Aorta (tissue), 1 donor: ENCODE results near the gene PAPOLG.

- PRO-cap: no peak
Measured at GRCh38 chr2:58108023-58108328, 61.4 kb downstream of the VRK2 start.

GRCh38 chr2:58427581-58428094 lies 186.5 kb upstream of the FANCL start:
- PRO-cap: no peak

DNA sequence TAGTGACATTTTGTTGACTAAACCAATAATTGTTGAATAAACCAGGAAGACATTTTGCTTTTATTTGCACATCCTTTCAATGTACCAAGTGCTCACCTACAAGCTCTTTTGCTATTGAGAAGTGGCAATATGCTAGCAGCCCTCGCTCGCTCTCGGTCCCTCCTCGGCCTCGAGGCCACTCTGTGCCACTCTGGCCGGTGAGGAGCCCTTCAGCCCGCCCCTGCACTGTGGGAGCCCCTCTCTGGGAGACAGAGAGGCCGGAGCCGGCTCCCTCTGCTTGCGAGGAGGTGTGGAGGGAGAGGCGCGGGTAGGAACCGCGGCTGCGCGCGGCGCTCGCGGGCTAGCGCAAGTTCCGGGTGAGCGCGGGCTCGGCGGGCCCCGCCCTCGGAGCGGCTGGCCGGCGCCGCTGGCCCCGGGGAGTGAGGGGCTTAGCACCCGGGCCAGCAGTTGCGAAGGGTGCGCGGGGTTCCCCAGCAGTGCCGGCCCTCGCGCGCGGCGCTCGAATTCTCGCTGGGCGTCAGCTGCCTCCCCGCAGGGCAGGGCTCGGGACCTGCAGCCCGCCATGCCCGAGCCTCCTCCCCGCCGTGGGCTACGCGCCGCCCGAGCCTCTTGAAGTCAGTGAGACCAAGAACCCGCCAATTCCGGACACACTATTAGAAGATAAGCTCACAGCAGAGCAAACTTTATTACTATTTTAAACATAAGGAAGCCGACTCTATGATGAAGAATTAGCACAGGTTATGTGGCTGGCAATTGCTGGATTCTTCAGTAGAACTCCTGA lies 825.7 kb upstream of the FANCL start:
- PRO-cap: no peak

GRCh38 chr2:60581349-60582196 lies 28.1 kb upstream of the BCL11A start:
- PRO-cap: no peak

GRCh38 chr2:60717501-60718315 lies 38.4 kb upstream of the PAPOLG start:
- PRO-cap: no peak

- PRO-cap: bidirectional peak, plus-strand start at chr2:60756232, minus-strand start at chr2:60756150
Measured at GRCh38 chr2:60755948-60757267, at the start of gene PAPOLG. Gene PAPOLG, plus strand, starts transcription at chr2:60756268.

GRCh38 chr2:60881886-60882332 lies 535 bp downstream of the REL start:
- PRO-cap: no peak

- PRO-cap: no peak
Measured at GRCh38 chr2:60965328-60965818, 52.1 kb upstream of the PEX13 start.

DNA sequence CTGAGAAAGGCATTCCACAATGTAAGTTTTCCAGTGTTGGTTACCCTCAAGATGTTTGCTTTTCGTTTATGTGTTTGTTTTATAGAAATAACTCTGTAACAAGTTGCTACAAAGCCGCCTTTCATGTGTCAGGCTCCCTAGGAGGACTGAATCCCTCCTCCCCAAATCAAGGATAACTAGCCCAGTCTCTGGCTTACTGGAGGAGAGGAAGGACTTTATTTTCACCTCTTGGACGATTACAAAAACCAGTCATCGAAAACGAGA lies 1.1 kb upstream of the PEX13 start:
- PRO-cap: no peak

DNA sequence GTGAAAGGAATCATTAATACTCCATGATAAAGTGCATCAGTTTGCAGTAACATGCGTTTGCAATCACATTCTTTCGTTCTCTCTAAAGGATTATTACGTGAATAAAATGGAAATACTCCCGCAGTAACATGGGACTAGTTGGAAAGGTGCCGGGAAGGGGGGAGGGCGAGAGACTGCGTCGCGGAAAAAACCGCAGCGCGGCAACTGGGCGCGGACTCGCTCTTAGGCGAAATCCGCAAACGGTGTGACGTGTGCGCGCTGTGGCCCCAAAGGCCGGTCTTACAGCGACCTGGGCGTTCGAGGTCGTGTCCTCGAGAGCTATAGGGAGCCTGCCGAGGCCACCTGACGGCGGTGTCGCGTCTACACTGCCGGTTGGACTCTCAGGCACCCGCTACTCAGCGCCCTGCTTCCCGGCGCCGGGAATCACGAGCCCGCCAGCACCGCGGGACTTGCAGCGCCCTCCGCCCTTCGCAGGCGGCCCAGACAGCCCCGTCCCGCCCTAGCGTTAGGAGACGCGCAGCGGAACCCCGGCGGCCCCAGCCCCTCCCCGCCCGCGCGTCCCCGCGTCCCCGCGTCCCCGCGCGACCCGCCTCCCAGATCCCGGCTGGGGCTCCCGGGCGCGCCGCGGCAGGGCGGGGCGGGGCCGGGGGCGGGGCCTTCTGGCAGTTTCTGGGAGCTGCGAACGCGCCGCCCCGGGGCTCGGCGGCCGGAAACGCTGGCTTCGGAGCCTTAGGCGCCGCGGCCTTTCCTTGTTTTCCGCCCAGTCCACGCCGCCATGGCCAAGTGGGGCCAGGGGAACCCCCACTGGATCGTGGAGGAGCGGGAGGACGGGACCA lies 15.0 kb downstream of the C2orf74 start:
- PRO-cap: bidirectional peak, plus-strand start at position 709 of the sequence, minus-strand start at position 481 of the sequence

DNA sequence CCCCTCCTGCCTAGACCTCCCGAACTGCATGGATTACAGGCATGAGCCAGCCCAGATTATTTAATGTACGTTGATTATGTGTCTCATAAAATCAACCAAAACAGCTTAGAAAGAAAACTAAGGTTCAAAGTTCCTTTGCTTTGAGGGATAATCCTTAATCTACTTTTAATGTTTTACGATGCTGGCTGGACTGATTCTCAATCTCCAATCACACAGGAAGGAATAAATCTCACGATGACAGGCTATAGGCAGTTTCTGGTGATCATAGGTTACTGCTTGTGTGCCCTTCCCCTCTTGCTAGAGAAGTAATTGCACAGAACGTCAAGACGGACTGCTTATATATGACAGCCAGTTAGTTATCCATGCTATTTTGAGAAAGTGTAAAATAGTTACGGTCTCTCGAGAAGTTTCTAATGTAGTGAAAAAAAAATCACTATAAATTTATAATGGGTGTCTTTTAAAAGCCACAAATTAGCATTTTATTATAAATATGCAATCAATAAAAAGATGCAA lies 43.2 kb downstream of the C2orf74 start:
- PRO-cap: no peak

DNA sequence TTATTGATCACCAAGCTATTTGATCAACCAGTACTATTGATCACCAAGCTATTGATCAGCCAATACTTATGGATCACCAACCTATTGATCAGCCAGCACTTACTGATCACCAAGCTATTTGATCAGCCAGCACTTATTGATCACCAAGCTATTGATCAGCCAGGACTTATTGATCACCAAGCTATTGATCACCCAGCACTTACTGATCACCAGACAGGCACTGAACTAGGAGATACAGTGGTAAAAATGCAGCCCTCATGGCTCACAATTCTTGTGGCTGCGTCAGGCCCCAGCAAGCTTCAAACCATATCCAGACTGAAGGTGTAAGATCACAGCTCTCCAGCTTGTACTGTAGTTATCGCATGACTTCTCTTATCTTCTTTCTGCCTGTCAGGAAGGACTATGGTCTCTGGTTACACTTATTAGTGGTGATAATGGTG lies 18.4 kb upstream of the B3GNT2 start:
- PRO-cap: no peak

GRCh38 chr2:62424930-62425452 lies 81.0 kb downstream of the TMEM17 start:
- PRO-cap: no peak

DNA sequence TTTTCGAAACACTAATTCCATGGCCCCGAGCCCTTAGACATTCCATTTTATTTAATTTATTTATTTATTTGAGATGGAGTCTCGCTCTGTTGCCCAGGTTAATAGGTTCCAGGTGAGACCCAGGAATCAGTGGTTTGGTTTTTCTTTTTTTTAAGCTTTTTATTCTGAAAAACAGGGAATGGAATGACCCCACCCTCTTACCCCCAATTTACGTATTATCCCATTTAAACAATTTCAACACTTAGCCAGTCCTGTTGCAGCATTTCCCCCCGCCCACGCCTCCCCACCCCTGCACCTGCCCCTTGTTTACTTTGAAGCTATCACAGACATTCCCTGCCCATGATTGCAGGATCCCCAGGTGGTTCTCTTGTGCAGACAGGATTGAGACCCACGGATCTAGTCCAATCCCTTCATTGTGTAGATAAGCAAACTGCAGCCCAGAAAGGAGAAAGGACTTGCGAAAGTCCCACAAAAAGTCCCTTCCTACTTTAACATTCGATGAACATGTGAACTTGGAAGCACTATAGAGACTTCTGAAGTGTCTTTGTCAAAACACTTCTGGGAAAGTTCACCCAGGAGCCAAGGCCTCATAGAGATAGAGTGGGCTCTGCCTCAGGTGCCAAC lies 39.0 kb downstream of the TMEM17 start:
- PRO-cap: no peak

- PRO-cap: no peak
Measured at GRCh38 chr2:62506725-62506879, 607 bp upstream of the TMEM17 start.

DNA sequence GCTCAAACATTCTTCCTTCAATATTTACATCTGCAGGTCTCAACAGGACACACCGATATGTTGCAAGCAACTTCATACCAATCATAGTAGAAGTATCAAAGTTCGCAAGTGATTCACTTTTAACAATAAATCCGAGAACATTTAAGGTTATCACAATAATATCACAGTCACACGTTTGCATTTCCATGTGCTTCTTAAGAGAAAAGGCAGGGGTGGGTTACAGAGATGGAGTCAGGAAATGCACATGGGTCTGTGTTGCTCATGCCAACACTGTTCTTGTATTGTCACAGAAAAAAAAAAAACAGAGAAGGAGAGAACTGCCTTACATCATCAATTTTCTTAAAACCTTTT lies 51.5 kb upstream of the EHBP1 start:
- PRO-cap: no peak

- PRO-cap: no peak
Measured at GRCh38 chr2:62825943-62826797, 120.7 kb downstream of the EHBP1 start.

- PRO-cap: no peak
Measured at GRCh38 chr2:62982181-62982811, 68.3 kb upstream of the OTX1 start.

DNA sequence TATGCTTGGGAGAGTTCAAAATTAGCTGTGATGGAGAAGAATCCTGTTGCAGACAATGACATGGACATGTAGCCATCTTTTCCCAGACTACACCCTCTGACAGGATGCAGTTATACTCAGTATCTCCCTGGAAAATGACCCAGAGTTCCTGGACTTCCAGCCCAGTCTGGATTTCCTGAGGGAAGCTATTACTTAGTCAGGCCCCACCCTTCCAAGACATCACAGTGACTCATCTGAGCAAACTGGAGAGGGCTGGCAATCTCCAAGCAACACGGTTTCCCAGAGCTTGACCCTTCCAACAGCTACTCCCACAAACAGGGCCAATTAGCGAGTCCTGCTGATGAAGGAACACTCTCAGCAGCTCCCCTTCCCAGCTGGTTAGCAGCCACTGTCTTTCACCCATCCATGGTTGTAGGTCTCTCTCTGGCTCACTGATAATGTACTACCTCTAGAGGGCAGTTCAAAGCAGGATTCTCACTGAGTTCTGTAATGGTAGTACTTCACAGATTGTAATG lies 110.1 kb downstream of the MDH1 start:
- PRO-cap: no peak

GRCh38 chr2:63840001-63840752 lies 1.5 kb upstream of the UGP2 start:
- PRO-cap: no peak